ENCODE measurements around the gene SHISA4.

DNA sequence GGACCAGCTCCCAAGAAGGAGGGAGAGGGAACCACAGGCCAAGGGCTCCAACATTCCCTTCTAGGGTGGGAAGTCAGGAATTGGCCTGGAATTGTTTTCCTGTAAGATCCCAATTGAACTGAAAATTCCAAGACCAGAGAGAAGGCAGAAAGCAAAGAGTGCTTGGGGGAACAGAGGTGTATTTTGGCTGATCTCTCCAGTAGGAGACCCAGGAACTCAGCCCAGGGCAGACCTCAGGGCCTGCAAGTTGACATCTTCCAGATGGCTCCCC lies 14.9 kb downstream of the CSRP1 start:
- PRO-cap, 2 experiments: no peak in any of the 2 experiments

- PRO-cap, 2 experiments: no peak in any of the 2 experiments
Observed at GRCh38 chr1:201495457-201496635, 11.1 kb downstream of the CSRP1 start.

DNA sequence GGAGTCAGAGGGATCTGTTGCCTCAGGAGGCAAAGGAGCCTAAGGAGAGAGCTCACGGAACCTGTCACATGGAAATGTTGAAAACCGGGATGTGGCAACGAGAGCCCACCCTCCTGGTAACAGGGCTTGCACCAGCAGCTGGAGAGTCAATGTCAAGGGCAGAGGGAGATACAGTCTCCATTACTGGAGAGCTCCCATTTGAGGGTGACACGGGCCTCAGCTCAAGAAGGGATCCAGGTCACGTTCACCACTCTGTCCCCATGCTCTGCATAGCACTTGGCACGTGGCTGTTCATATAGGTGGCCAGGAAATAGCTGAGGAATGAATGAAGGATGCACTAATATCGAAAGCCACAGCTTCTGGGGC lies 8.5 kb downstream of the CSRP1 start:
- PRO-cap, 2 experiments: no peak in any of the 2 experiments

GRCh38 chr1:201506457-201506971 lies 409 bp downstream of the CSRP1 start:
- PRO-cap, 2 experiments: no peak in any of the 2 experiments

DNA sequence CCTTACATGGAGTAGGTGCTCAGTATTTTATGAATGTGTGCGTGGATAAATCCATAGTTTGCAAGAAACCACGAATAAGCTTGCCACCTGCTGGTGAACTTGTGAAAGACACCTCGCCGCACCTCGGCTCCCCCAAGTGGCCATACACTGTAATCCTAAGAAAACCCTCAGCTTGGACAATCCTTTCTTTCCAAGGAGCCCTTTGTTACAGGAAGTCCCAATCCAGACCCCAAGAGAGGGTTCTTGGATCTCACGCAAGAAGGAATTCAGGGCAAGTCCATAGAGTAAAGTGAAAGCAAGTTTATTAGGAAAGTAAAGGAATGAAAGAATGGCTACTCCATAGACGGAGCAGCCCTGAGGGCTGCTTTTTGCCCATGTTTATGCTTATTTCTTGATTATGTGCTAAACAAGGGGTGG lies 6.1 kb upstream of the CSRP1 start:
- PRO-cap, 2 experiments: no peak in any of the 2 experiments

GRCh38 chr1:201531337-201531536 lies 7.7 kb upstream of the NAV1 start:
- PRO-cap, 2 experiments: no peak in any of the 2 experiments

DNA sequence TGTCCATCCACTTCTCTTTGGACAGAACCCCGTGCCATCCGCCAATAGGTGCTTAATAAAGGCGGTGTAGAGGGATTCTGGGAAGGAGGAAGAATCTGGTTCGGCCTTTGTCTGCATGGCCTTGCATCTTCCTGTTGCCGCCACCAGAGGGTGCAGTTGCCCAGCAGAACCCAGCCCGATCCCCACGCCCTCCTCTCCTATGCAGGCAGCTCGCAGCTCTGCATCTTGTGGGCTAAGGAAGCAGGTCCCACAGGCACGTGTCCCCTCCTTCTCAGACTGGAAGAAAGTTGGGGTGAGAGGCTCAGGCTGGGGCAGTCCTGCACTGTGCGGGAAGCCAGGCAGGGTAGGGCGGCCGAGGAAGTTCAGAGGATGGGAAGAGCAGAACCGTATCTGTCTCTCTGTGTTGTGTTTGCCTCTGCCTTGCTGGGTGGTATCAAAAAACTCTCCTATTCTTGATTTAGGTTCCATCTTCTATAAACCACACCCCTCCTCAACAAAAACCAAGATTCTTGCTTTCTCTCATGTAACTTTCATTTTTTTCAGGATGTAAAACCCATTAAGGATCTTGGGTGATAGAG lies 20.9 kb downstream of the NAV1 start:
- PRO-cap, 2 experiments: no peak in any of the 2 experiments

DNA sequence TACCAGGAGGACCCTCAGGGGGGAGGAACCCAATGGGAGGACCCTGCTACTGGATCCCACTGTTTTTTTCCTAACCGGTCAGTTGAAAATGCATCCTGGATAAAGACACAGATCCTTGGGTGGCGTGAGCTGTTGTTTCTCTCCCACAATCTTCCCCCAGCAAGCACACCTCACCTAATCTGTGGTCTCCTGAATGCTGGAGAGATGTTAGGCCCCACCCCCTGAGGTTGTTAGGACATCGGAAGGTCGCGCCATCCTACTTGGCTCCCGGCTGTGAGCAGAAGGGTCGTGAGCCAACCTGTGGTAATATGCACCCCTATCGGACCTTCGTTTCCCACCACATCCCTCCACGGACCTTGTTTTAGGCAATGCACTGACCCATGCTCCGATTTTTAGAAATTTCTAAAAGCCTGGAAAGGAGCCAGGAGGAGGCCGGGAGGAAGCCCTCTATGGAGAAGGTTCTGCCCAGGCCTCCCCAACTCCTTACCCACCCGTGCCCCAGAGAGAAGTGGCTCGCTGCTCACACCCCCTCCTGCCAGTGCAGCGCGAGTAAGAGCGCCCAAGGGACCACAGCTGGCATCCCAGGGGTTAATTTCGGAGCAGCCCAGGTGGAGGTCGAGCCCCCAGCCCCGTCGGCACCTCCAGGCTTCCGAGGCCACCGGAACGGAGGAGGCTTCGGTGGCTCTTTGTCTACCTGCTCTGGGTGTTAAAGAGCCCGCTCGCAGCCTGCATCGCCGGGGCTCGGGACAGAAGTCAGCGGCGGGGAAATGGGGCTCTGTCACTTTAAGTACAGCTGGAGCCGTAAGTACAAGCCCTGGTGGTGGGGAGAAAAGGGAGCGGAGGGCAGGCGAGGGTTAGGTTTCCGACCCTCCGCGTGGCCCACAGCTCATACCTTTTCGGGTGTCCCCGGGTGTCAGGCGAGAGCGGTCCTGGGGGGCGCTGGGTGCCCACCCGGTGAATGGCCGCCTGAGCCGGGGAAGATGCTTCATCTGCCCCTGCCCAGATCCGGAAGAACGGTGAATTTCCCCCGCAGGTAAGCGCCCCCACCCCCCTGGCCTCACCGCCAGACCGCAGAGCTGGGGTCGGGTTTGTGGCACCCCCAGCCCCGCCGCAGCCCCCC lies 89.6 kb upstream of the IPO9 start:
- PRO-cap, 2 experiments: no peak in any of the 2 experiments

DNA sequence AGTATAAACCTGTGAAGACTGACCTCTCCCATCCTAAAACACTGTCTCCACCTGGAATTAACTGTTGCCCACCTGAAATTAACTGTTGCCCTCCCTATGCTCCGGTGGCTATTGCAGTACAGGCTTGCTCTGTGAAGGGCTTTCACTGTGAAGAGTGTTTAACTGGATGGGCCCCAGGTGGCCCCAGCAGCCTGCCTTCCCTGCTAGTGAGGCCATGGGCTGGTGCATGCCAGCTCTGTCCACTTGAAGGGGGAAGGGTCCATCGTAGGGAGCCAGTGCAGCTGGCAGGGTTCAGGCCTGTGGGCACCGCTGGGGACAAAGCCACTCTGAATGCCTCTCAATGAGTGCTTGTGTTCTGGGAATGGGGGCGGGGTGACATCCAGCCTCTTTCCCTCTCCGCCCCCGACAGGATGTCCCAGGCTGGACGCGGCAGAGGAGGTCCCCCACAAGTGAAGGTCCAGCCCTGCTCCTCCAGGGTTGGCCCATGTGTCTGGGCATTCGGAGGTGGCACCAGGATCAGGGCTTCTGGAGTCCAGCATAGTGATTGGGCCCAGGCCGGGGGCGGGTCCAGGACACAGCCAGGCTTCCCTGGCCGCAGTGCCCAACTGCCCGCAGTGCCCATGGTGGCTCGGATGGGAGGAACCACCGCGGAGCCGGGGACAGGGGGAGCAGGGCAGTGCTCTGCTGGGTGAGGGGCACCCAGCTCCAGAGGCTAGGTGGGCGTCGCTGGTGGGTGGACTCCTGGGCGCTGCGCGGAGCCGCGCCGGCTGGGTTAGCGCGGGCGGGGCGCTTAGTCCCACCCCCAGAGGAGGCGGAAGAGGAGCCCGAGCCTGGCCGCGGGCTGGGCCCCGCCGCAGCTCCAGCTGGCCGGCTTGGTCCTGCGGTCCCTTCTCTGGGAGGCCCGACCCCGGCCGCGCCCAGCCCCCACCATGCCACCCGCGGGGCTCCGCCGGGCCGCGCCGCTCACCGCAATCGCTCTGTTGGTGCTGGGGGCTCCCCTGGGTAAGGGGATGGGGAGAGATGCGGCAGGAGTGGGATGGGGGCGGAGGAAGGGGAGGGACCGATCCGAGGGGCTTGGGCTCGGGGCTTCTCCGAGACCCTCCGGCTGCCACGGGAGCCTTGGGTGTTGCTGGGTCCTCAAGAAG lies at the start of gene SHISA4:
SHISA4 (plus strand) TSS at position 833 of the 1,145 bp plus-strand sequence.
- PRO-cap, 2 experiments: peak in 2 of 2 experiments; most common plus-strand start position 614 of the sequence (in 2)

- PRO-cap, 2 experiments: no peak in any of the 2 experiments
Observed at GRCh38 chr1:201913437-201913751, 24.7 kb downstream of the SHISA4 start.

DNA sequence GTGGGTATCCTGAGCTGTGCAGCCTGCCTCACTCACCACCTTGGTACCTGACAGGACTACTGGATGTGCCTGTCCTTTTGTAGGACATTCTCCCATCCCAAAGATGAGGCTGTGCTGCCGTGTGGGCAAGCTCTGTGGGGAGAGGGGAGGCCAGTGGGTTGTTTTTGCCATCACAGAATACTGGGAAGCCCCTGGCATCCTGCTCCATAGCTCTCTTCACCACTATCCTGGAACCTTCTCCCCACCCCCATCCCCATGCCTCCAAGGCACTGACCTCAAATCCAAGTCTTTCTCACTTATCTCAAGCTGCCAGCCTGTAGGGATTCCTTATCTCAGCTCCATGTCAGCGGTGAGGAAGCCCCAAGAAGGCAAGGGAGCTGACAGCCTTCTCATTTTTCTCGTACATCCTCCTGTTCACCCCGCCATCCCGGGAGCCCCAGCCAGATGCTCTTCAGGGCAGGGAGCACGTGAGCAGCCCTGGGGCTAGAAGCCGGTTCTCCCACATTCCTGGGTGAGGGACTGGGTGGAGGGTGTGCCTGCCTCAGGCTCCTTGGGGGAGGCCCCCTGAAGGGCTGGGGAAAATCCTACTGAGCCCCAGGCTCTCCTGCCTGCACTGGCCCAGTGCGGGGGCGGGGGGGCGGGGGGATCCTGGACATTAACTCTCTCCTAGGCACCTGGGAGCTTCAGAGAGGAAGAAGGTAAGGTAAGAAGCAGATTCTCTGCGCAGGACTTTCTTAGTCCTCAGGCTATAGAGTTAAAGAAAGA lies 2.4 kb upstream of the ELF3 start:
- PRO-cap, 2 experiments: no peak in any of the 2 experiments

DNA sequence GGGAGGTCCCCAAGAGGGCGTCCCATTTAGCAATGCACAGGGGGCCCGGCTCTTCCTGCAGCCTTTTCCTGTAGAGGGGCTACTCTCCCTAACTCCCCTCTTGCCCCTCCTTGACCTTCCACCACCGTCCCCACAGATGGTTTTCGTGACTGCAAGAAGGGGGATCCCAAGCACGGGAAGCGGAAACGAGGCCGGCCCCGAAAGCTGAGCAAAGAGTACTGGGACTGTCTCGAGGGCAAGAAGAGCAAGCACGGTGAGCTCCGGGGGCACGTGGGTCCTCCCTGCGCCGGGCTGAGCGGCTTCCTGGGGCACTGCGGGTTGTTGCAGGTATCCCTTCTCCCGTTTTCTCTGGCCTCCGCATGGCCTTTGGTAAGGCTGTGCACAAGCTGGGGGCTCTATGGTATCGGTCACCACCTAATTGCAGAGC lies 2.7 kb downstream of the ELF3 start:
- PRO-cap, 2 experiments: no peak in any of the 2 experiments

- PRO-cap, 2 experiments: no peak in any of the 2 experiments
Observed at GRCh38 chr1:202046147-202046607, 35.8 kb downstream of the ELF3 start.

GRCh38 chr1:202048977-202049524 lies 38.7 kb downstream of the ELF3 start:
- PRO-cap, 2 experiments: no peak in any of the 2 experiments

DNA sequence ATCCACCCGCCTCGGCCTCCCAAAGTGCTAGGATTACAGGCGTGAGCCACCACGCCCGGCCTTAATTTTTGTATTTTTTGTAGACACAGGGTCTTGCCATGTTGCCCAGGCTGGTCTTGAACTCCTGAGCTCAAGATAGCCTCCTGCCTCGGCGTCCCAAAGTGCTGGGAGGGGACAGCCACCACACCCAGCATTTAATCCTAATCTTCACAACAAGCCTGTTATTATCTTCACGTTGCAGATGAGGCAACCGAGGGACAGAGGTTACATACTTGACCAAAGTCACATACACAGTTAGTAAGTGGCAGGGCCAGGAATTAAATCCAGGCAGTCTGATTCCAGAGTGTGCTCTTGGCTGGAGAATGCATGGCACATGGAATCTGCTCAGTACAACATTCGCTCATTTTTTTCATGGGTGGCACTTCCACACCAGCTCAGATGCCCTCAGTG lies 4.8 kb upstream of the GPR37L1 start:
- PRO-cap, 2 experiments: no peak in any of the 2 experiments

DNA sequence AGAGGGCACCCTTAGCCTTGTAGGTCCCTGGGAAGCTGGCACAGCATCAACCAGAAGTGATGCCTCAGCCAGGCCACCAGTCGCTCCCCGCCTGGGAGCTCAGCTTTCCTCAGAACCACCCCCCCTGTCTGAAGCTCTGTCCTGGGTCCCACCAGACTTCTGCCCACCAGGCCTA lies 7.3 kb downstream of the GPR37L1 start:
- PRO-cap, 2 experiments: peak in 2 of 2 experiments; most common minus-strand start position 127 of the sequence (in 1)

DNA sequence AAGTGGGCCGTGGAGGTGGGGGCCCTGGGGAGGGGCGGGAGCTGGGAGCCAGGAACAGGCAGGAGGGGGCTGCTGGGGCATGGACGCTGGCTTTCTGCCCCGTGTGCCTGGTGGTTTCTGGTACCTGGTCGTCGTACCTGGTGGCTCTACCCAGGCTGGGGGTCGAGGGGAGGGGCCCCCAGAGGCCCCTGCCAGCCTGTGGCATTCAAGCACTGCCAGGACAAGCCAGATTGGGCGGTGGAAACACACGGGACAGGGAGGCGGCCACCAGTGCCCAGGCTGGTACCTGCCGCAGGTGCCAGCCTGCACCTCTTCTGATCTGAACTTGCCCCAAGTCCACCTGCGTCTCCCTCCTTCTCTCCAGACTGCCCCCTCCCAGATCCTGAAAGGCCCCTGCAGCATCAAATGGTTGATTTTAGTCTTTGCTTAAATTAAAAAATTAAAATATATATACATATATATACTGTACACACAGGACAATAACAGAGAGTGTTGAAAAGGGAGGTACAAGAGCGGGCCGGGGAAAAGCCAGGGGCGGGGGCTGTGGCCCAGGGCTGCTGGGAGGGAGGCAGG lies 10.8 kb downstream of the ARL8A start:
- PRO-cap, 2 experiments: no peak in any of the 2 experiments

DNA sequence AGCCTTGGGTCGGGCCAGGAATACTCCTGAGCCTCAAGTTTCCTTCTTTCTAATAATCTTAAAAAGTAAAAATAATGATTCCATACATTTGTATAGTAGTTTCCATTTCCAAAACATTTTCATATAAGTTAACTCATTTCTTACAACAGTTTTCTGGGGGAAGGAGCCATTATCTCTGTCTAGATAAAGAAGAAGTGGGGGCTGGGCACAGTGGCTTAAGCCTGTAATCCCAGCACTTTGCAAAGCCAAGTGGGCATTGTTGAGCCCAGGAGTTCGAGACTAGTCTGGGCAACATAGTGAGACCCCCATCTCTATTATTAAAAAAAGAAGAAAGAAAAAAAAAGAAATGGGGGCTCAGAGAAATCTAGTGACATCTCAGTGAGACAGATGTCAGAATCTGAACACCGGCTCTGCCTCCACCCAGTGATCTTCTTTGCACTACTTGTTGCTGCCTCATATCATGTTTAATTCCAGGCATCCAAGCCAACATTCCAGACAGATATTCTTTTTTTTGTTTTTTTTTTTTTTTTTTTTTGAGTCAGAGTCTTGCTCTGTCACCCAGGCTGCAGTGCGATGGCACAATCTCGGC lies 4.9 kb upstream of the ARL8A start:
- PRO-cap, 2 experiments: peak in 1 of 2 experiments; most common minus-strand start position 428 of the sequence (in 1)

GRCh38 chr1:202505910-202506567 lies 157.5 kb downstream of the PPP1R12B start:
- PRO-cap, 2 experiments: no peak in any of the 2 experiments

GRCh38 chr1:202516199-202516677 lies 167.7 kb downstream of the PPP1R12B start:
- PRO-cap, 2 experiments: no peak in any of the 2 experiments

Data from monocyte (primary cell).